ENCODE results near the genes SEC14L5, EEF2KMT, RBFOX1, CARHSP1, LITAFD and USP7.

GRCh38 chr16:4957532-4958562, at the start of gene SEC14L5:
Gene SEC14L5 (plus strand): TSS chr16:4958330.
- RRBS = 3% methylated on average over 6 of the region's 65 CpGs

DNA sequence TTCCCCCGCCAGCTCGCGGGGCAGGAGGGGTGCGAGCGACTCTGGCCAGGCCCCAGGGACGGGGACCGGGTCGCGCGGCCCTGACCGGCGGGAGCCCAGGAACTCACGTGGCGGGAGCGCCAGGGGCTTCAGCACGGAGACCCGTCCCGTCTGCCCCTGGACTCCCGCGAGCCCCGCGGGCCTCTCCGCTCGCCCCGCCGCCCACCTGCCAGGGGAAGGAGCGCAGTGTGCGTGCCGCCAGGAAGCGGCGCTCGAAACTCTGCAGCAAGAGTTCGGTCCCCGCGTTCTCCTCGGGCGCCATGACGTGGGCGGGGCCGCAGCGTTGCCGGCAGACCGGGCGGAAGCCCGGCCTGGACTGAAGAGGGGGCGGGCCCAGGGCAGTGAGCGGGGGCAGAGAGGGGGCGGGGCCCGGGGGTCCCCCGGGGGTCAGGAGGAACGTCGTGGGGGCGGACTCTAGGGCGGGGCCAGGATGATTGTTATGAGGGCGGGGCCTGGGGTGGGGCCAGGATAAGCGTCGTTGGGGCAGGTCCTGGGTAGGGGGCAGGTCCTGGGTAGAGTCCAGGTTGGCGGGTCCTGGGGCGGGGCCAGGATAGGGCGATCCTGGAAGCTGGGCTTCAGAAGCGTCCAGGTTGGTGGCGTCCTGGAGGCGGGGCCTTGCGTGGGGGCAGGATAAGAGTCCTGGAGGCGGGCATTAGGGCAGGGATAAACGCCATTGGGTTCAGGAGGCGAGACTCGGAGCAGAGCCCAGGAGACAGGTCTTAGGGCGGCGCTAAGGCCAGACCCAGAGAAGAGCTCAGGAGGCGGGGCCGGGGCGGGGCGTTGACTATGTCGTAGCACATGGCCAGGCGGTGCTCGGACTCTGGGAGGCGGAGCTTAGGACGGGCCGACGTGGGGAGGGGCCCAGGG, at the start of gene EEF2KMT:
TSS of gene EEF2KMT (minus strand) at position 357 of the 906 bp plus-strand sequence.
- RRBS = 5% methylated on average over 2 of the region's 81 CpGs

DNA sequence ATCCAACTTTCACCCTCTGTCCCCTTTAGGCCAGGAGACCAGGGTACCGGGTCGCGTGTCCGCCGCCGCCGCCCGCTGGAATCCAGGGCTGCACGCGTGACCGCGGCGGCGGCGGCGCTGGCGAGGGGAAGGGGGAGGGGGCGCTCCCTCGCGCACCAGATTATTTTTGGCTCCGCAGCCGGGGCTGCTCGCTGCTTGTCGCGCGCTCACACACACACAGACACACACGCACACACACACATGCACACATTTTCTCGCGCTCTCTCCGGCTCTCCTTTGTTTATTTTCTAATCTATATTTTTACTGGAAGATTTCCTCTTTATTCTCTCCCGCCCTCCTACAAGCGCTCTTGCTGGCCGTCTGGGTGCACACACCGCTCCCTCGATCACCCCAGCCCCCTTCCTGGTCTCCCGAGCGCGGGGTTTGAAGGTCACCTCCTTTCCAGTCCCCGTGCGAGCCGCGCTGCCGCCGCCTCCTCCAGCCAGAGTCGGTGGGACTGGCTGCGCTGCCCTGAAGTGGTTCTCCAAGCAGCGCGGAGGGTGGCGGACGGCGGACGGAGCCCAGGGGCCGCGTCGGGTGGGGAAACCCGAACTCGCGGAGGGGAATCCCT, at the start of gene RBFOX1:
TSS of gene RBFOX1 (plus strand) at position 158 of the 610 bp plus-strand sequence.
- RRBS = 3% methylated on average over 8 of the region's 58 CpGs

DNA sequence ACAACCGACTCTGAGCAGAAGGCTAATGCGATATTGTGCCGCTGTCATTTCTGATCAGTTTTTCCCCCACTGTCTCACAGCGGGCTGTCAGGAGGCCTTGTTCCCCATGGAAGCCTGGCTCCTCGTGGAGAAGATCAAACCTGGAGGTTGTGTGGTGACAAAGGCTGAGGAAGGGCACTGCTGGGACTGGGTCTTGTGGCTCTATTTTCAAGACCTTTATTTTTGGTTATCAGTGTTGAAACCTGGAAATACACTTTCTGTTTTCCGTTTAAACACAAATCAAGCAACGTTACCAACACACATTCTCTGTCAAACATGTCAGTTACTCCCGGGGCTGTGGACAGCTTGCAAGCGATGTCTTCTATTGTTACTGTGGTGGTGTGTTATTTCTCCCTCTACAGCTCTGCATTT, 1245.4 kb downstream of the TMEM114 start:
- RRBS = no CpG with 5 or more reads among the region's 9 CpGs

- RRBS = no CpG with 5 or more reads among the region's 3 CpGs
Observed at GRCh38 chr16:7675535-7675871, 914.8 kb downstream of the TMEM114 start.

GRCh38 chr16:8547913-8548286, 42.4 kb downstream of the TMEM114 start:
- RRBS = no CpG with 5 or more reads among the region's 7 CpGs

DNA sequence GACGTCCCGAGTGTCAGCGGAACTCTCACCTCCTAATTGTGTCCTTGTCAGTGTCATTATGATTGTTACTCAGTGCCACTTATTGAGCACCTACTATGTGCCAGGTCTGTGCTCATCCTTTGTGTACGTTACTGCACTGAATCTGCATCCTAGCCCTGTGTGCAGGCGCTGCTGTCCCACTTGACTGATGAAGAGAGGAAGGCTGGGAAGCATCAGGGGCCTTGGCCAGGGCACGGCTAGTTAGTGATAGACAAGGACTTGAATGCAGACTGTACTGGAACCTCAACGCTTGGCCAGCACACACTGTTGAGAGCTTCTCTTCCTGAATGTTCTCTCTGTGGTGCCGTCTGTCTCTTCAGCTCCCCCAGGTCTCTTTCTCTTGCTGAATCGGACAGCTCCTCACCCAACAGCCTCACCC, 21.1 kb downstream of the METTL22 start:
- RRBS = no CpG with 5 or more reads among the region's 9 CpGs

DNA sequence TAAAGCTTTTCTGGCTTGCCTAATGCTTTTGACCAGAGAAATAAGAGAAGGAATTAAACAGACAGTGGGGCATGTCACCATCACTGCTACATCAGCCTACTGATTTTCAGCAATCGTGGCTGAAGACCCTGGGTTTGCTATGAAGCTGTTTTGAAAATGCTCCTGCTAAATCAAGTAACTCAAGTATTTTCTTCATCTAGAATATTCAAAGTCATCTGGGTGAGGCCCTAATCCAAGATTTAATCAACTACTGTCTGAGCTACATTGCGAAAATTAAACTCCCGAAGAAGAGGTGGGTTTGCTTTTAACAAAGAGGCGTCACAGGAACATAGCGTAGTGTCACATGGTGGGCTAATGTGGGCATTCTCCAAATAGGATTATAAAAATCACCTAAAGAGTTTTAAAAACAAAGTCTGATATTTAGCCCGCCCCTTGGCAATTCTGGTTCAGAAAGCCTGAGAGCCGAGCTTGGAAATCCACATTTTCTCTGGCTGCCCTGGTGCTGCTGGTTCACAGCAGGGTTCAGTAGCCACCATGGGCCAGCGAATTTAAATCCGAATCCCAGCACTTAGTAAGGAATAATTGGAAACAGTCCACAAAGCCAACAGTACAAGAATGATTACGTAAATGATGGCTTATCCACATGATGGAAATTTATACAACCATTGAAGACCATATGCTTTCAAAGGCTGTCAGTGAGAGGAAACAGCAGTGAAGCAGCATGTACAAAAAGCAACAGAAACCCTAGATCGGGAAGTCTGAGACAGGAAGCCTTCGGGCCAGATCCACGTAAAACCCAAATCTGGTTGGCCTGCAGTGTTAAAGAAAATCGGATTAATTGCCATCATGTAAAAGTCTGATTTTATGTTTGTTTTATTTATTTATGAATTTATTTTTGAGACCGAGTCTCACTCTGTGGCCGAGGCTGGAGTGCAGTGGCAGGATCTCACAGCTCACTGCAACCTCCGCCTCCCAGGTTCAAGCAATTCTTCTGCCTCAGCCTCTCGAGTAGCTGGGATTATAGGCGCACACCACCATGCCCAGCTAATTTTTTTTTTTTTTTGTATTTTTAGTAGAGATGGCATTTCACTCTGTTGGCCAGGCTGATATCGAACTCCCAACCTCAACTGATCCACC, 8.8 kb downstream of the PMM2 start:
- RRBS = no CpG with 5 or more reads among the region's 20 CpGs

GRCh38 chr16:8849767-8851088, 18.6 kb downstream of the CARHSP1 start:
- RRBS = 3% methylated on average over 3 of the region's 26 CpGs

DNA sequence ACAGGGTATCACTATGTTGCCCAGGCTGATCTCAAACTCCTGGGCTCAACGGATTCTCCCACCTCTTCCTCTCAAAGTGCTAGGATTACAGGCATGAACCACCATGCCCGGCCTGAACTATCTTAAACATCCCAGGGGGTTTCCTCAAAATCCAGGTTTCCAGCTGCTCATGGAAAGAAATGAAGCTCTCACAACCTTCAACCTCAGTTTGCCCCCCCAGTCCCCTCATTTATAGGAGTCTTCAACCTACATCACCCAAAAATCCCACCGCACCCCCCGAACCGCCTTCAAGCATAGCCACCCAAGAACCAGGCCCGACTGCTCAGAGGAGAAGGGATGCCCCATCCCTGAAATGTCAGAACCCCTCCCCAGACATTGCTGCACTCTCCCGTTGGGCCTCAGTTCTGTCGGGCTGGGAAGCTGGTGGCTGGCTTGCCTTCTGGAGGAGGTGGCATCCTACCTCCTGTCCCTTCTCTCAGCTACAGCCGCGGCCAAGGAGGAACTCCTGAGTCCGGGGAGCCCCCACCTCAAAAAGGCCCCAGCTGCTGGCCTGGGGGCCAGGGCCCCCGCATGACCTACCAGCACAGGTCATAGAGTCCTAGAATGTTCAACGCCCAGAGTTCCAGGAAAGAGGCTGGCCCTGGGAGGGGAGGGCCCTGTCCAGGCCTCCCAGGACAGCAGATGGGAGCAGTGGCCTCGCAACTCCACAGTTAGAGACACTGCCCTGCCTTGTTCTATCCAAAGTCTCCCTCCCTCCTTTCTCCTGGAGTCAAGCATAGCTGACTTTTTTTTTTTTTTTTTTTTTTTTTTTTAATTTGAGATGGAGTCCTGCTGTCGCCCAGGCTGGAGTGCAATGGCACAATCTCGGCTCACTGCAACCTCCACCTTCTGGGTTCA, 7.4 kb downstream of the CARHSP1 start:
- RRBS = no CpG with 5 or more reads among the region's 16 CpGs

- RRBS = under 1% methylated on average over 37 of the region's 81 CpGs
Observed at GRCh38 chr16:8868002-8869063, at the start of gene CARHSP1. Gene CARHSP1 (minus strand): TSS chr16:8869006.

DNA sequence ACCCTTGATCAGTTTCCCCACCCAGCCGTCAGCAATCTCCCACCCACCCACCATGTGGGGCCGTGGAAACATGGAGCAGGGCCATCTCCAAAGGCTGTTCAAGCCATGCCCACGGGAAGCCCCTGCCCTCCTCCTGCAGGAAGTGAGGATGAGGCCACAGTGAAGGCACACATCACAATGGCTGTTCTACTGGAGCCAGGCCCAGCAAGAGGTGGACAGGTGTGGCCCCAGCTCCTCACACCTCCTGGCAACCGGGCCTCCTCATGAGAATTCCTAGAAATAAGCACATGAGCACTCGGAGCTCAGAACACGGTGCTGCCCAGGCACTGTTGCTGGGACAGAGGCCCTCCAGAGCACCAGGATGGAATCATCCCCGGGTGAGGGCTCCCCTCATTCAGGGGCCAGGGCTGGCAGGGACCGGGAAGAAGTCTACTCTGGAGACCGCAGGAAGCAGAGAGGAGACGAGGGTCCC, at the start of gene LITAFD:
TSS of gene LITAFD (plus strand) at position 218 of the 472 bp plus-strand sequence.
- RRBS = 69% methylated on average over 2 of the region's 10 CpGs

DNA sequence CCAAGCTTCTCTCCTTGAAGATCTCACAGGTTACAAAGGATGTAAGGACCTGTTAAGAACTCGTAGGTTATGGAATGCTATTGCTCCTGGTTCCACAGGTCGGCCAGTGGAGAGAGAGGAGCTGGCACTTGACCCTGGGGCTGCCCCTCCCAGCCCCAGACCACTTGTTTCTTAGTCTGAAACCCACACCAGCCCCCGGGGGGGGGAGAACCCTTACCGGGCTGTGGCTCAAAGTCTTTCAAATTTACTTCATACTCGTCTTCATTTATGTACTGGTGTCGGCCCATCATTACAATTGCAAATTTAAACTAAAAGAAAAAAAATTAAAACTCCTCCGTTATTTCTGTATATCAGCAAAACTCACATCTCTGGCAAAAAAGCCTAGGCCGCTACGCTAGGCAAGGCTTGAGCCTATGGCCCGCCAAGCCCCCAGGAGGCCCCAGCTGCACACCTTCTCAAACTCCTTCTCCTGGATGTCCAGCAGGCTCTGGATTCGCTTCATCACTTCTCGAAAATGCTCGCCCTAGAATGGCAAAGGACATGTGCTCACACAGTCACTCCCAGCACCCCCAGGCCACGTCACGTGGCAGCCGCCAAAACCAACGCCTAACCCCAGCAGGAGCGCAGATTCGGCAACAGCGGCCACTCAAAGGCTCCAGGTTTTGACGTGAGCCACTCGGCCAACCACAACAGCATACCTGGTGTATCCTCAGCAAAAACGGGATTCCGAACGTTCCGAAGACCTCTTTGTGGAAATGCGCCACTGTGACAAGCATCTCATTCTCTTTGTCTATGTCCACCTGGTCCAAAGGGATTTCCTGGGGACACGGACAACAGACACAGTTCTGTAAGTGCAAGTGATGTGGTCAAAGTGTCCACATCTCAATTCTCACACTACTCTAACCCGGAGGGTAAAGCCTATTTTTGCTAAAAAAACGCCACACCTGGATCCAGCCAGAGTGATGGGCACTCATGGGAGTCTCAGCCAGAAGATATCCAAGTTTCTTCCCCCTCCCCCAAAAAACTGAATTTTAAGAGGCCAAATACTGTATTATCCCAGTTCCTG, 12.5 kb downstream of the LITAFD start:
- RRBS = no CpG with 5 or more reads among the region's 30 CpGs

DNA sequence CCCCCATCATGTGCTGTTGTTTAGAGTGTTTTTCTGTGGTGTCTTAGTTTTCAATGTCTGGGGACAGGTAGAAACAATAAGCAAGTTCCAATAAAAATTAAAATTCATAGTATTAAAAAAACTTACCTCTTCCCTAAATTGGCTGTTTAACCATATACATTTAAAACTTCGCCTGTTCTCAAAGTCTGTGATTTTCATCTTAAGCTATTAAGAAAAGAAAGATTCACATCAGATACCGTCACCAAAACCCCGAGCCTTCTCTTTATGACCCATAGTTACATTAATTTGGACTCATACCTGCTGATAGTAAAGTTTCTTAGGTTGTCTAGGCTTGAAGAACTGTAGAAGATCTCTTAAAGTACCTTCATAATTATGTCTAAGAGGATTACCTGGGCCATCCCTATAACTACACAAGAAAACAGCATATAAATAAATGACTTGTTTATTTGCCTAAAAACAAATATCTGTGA, 16.1 kb downstream of the LITAFD start:
- RRBS = no CpG with 5 or more reads among the region's 3 CpGs

GRCh38 chr16:8916872-8917280, 34.7 kb downstream of the LITAFD start:
- RRBS = no CpG with 5 or more reads among the region's 4 CpGs

GRCh38 chr16:8920860-8921329, 38.7 kb downstream of the LITAFD start:
- RRBS = no CpG with 5 or more reads among the region's 6 CpGs

DNA sequence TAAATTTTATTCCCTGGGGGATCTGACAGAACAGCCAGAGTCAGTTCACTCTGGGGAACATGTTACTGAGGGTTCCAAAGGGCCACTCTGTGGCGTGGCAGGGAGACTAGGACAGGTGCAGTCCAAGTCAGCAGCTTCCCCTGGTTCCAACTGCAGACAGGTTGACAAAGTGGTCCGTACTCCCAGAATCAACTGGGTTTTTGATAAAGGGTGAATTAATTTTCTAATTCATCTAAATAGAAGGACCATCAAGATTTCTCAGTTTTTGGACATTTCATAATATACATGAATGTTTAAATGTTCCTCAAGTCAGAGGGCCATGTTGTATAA, 40.3 kb downstream of the LITAFD start:
- RRBS = no CpG with 5 or more reads among the region's 2 CpGs

- RRBS = 1% methylated on average over 90 of the region's 192 CpGs
Observed at GRCh38 chr16:8963099-8964175, at the start of gene USP7. Gene USP7 (minus strand): TSS chr16:8963906.

DNA sequence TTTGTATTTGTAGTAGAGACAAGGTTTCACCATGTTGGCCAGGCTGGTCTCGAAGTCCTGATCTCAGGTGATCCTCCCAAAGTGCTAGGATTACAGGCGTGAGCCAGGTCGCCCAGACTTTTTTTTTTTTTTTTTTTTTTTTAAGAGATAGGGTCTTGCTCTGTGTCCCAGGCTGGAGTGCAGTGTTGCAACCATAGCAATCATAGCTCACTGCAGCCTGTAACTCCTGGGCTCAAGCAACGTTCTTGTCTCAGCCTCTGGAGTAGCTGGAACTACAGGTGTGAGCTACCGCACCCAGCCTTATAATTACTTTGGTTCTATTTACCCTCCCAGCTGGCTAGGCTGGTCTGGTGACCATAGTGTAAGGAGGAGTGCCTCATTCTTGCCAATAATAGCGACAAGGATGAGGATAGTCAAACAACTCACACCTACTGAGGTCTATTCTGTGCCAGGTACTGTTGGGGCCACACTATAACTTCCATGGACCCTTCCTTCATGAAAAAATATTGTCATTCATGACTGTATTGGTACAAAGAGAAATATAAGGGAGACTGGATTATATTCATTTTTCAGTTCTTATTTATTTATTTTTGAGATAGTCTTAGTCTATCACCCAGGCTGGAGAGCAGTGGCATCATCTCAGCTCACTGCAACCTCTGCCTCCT, 39.7 kb upstream of the USP7 start:
- RRBS = no CpG with 5 or more reads among the region's 6 CpGs

GRCh38 chr16:9047382-9048204, 43.9 kb upstream of the HAPSTR1 start:
- RRBS = no CpG with 5 or more reads among the region's 8 CpGs